Left colon (tissue), 1 donor: ENCODE results near the genes IRS4, NXT2 and CHRDL1.

DNA sequence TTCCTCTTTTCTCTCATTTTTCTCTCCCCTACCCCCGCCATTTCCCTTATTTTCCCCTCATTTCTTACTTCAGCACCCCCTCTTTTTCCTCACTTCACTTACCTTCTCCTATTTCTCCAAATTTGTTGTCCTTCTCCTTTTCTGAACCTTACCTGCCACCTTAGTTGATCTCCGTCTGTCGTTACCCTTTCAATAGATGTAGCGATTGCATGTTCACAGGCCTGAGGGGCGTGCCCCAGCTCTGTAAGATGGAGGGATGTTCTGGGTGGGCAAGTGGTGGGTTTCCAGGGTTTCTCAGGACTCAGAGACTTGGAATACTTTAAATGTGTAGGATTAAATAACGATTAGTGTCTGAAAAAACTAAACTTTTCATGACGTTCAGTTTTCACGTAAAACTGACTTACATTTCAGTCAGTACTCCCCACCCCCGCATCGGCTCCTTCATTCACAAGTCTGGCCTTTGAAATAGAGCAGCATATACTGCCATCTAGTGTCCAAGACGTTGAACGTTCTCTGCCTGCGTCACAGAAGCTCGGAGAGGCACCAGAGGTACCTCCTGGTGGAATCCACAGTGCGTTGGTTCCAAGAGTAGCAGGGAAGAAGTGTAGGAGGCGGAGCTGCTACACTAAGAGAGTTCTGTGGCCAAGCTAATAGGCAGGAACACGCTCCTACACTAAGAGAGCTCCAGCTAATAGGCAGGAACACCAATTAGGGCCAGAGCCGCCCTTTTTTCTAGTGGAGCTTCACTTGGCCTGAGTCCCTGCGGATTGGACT lies 478 bp upstream of the NCBP2L start:
- PRO-cap: no peak

- PRO-cap: no peak
Observed at GRCh38 chrX:108084735-108085309, 6.5 kb downstream of the PSMD10 start.

- PRO-cap: no peak
Observed at GRCh38 chrX:108090434-108090764, 943 bp downstream of the PSMD10 start.

DNA sequence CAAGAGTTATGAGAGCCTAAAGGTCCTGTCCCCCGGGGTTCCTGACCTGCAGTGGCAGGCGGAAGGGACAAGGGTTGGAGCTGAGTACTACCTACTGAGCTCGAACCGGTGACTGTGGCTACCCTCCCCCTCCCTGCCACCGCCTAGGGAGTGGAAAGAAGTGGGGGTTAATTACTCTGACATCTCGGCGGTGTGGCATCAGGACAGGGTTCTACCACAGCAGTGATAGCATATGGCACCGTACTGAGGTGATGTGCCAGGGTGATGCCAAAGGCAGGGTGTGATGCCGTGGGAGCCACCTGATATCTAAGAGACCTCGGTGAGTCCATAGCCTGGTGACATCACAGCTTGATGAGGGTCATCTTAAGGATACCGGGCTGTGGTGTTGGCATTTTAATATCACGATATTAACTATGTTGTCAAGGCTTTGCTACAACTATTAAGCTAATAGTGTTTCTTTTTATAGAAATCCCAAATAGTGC lies 401 bp downstream of the ATG4A start:
- PRO-cap: no peak

- PRO-cap: no peak
Observed at GRCh38 chrX:108625901-108626123, 110.6 kb downstream of the IRS4 start.

DNA sequence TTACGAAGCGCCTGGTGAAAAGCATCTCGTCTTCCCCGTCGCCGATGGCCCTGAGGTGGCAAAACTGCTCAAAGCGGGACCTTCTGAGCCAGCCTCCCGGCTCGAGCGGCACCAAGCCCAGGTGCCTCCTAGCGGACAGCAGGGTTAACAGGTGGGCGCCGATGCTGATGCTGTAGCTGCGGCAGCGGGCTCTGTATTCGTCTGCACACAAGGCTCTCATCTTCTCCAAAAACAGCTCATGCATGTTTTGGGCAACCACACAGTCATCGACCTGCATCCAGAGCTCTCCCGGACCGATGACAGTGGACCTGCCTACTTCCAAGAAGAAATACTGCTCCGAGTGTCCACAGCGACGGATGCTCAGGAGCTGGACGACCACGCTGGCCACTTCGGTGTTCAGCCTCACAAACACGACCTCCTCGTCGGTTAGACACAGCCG lies 1.2 kb downstream of the IRS4 start:
- PRO-cap: no peak

DNA sequence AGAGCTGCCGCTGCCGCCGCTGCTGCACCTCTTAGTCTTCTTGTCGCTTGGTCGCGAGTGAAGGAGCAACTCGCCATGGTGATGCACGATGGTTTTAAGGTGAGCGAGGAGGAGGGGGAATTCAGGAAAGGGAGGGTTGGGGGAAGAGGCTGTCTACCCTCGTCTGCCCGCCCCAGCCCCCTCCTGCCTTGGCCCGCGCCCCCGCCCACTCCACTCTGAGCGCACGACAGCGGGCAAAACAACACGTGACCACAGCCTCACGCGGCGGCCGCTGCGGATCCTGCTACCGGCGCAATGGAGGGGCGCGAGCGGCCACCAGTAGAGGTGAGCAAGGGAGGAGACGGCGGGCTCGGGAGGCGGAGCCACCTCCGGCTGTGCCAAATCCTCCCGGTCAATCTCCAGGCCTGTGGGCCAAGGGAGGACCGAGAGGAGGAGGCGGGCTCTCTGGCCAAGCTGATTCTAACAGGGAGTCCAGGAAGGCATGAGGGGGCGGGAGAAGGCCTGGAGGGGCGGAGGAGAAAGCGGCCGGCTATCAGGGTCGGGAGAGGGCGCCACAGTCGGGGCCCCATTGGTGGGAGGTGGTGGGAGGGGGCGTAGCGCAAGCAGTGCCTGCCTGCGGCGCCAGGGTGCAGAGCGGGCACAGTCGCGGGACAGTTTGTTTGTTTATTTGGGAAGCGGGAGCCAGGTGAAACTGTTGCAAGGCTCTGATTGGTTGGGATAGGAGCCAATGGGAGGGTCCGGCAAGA lies at the start of gene IRS4:
IRS4 (minus strand) TSS at position 296 of the 746 bp plus-strand sequence.
- PRO-cap: no peak

DNA sequence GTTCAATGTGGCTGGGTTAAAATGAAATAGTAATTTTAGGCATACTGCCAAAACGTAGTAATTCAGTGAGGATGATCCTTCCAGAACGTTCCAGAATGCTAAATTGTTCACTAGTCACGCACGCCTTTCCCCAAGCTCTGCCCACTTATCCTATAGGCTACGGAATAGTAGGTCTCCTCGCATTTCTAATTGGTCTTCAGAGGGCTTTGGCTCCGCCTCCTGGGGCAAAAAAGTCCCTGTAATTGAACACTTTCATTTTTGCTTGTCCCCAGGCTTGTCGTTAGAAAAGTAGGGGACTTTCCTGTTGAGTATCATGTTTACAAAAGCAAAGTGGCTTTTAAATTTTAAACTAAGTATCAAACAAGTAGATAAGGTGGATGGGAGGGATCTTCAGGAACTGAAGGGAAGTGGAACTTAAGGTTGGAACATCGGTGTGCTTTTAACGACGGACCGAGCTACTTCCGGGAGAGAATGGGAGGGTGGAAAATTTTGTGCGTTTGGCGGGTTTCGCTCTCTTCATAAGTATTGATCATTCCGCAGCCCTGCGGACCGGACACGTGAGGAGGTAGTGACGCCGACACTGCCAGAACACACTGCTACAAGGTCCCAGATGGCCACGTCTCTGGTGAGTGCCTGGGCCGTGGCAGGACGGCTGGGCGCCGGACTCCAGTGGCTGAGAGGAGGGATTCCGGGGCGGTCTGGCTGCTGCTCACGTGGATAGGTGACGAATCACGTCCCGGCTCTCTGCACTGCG lies at the start of gene NXT2:
NXT2 (plus strand) TSS at position 448 of the 754 bp plus-strand sequence.
- PRO-cap: bidirectional peak, plus-strand start outside the sequence, minus-strand start at position 671 of the sequence

DNA sequence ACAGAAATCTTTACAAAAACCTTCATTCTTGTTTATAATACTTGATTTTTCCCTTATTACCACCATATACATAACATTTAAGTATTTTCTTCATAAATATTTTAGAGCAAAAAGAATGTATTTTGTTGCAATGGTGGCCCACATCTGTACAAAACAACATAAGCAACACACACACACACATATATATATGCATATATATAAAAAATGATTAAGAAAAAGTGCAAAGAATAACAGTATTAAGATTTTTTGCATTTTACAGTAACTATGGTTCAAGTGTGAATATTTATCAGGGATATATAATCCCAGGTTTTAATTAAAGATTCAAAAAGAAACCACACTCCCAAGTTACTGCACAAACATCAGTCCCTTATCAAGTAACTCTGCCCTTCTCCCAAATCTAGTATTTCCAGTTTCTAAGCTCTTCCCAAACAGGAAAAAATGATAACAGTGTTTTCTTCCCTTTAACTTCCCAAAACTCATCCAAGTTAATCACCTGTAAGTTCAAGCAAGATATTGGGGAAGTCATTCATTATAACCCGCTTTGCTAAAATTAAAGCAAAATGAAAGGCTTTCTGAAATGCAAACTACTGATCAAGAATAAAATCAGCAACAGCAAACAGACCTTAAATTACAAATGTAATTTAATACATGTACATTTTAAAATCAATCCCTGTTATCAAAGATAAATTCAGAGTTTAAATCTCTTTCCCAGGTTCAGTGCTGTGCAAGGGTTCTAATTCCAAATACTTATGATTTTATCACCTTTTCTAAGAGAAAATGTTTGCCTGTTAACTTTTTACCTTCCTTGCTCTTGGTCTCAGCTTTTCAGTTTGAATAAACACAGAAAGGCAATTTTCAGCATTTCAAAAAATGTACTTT lies 17.7 kb upstream of the KCNE5 start:
- PRO-cap: no peak

- PRO-cap: no peak
Observed at GRCh38 chrX:109840499-109841046, 107.5 kb upstream of the ACSL4 start.

DNA sequence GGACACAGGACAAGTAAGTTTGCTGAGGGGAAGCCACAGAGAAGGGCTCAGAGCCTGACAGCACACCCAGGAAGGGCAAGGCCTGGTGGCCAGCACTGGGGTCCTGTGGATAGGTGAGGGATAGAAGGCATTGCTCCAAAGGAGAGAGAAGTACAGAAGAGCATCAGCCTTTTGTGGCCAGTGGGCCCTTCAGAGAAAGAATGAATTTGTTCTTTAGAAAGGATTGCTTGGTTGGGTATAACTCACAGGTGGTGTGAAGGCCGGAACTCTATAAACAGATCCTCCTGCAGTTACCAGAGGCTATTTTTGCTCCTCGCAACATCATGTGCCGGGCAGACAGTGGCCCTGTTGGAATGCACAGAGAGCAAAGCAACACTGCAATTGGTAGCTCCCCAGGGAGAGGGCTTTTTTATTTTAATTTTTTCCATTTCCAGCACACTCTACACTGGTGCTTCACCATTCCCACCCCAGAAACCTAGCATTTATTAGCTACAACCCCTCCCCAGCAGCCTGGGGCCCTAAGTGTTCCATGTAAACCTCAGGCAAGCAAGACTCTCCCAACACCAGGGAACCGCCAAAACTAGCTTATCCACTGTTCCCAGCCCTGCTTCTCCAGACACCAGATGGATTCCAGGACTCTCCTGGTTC lies 75.3 kb upstream of the TMEM164 start:
- PRO-cap: no peak

- PRO-cap: no peak
Observed at GRCh38 chrX:110003444-110003701, 459 bp downstream of the TMEM164 start.

DNA sequence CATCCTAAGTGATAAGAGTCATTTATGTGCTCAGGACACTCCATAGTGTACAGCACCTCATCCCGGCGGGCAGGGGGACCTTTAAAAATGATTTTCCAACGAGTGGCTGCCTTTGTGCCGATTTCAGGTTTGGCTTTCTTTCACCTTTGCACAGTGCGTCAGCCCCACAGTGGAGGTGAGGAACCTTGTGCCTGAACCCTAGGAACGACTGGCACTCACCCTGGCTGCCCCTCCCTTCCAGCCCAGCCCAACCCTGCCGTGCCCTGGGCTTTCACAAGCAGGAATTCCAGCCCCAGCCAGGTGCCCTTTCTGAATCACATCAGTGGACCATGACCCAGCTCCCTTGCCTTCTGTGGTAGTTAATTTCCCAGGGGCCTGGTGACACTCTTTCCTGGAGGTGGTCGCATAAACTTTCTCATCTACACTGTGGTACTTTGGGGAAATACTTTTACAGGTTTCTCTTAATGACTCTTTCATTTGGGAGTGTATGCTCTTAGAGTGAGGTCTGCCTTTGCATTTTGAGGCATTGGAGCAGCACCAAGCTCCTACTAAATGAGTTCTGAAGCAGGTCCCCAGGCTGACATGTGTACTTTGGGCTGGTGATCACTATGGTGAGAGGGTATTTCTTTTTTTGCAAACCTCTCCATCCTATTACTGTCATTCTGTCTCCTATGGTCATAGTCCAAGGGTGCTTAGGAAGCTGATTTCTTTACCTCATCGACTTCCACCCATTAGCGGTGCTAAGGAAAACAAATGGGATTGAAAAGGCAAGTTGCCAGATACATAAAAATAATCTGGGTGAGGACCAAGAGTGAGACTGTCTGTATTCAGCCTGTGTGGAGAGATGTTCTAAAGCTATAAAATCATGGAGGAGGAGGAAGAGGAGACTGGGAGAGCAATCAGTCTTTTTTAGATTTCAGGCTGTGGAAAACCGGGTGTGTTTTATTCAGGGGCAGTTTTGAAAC lies 1.6 kb downstream of the TMEM164 start:
- PRO-cap: bidirectional peak, plus-strand start at position 312 of the sequence, minus-strand start at position 210 of the sequence

DNA sequence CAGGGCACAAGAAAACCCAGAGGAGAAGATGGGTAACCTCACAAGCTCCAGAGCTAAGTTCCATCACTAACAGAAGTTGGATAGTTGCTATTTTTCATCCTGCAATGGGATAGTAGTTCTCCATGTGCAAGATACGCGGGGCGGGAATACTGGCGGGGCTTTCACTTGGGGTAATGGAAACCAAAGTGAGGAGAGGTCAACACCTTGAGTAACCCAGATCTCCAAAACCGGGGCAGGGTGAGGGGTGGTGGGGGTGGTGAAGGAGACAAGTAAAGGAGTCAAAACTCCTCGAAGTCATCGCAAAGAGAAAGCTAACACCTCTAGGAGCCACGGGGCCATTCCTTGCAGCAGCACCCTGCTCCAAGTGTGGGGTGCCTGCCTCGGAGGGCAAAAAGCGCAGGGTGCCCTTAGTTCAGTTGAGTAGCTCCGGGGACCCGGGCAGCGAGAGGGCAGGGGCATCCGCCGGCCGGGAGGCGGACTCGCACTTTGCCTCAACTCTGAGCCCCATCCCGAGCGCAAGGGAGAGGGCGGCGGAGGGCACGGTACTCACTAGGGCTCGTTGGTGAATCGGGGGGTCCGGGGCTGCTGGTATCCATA lies 738 bp downstream of the AMMECR1 start:
- PRO-cap: no peak

DNA sequence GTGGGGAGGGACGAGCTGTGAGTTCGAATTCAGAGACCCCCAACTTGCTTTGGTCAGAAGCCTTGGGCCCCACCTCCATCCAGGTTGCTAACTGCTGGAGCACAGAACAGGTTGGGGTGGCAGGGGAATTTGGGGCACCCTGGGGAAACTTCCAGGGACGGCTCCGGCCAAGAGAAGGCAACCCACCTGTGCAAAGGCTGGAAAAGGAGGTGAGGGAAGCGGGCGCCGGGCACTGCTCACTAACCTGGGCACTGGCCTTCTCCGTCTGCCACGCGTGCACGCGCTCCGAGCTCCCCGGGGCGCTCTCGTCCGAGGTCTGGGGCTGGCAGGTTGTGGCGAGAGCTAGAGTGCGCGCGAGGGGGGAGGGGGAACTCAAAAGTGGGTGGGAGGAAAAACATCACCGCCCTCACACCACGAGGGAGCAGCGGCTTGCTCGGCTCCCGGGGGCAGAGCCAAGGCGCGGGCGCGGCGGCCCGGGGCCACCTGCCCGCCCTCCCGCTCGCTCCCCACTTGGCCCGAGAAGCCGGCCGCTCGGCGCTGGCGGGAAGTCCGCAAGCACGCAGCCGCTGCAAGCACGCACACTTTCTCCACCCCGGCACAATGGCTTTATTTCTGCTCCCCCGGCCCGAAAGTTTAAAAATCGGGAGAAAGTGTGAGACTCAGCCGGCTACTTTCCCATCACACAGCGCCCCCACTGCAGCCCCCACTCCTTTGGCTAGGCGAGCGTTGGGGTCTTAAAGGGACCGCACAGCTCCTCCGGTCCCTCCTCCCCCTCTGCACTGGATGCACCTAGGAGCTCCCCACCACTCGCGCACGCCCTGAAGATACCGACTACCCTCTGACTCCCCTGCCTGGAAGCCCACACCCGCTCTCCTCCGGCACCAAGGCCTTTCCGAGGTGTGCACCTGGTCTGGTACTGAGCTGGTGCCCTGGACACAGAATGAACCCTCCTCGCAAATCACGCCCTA lies at the start of gene CHRDL1:
CHRDL1 (minus strand) TSS at position 318 of the 968 bp plus-strand sequence.
- PRO-cap: unidirectional peak, minus-strand start at position 318 of the sequence

DNA sequence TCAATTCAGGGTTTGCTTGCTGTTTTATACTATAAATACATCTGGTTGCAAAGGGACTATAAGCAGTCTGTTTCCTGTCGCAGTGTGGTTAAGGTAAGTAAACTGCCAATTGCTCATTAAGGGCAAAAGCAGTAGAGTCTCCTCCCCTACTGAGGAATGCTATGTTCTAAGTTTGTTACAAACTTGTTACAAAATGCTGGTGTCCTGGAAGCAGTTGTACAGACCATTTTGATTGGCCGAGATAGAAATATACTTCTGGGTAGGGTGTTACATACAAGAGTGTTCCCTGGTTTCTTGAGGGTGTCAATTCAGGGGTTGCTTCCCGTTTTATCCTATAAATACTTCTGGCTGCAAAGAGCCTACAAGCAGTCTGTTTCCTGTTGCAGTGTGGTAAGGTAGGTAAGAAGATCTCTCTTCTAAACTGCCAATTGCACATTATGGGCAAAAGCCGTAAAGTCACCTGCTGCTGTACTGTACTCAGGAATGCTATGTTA lies 5.7 kb downstream of the TRPC5OS start:
- PRO-cap: no peak

GRCh38 chrX:112445006-112445347 lies 234.8 kb downstream of the LHFPL1 start:
- PRO-cap: no peak

DNA sequence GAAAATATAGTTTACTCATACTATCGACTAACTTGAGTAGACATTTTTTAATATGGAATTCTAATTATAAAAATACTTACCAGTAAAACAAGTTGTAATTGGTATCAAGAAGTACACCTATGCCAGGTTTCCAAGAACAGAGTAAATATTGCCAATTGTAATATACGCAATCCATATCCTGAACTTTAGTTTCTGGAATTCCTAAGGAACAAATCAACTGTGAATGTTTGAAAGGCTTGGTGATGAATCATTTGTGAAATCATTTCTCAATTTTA lies 3.8 kb downstream of the IL13RA2 start:
- PRO-cap: no peak

DNA sequence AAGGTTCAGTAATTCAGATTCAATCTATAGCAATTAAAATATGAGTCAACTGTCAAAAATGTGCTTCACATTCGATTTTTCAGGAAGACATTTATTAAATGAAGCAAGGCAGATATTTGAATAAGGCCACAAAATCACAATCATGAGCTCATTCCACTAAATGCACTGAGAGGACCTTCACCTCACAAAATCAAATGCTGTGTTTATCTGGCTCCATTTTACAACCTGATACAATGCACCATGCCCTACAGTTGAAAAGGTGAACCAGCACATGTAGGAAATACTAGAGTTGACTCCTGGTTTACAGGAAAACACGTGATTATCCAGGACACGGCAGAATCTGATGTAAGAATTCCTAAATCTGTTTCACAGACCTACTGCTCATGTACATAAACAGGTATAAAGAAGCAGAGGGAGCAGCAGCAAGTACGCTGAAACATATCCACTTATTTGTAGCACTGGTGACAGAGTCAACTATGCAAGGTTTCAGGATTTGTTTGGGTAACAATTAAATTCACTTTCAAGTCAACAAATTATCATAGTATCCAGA lies 4.2 kb downstream of the LRCH2 start:
- PRO-cap: no peak

DNA sequence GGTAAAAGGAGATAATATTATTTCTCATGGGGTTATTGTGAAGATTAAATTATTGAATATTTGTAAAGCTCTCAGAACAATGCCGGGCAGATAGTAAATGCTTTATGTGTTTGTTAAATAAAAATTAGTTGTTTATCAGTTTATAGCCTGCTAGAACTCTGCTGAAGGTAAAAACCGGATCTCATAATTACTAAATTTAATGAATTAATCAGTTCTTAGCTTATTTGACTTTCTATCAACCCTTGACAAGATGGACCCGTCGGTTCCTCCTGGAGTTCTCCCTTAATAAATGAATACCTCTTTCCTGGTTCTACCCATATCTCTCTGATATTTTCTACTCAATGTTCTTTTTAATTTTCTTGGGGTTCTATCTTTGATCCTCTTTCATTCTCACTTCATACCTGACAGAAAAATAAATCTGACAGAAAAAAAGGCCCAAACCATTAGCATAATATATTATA lies 2.4 kb upstream of the LUZP4 start:
- PRO-cap: no peak